Colonic mucosa (tissue), 1 donor: ENCODE results near the gene ELK4.

GRCh38 chr1:205631943-205632128, at the start of gene ELK4:
TSS of gene ELK4 (minus strand) at chr1:205632011.
- PRO-cap = bidirectional peak, plus-strand start at chr1:205632081, minus-strand start at chr1:205631972

DNA sequence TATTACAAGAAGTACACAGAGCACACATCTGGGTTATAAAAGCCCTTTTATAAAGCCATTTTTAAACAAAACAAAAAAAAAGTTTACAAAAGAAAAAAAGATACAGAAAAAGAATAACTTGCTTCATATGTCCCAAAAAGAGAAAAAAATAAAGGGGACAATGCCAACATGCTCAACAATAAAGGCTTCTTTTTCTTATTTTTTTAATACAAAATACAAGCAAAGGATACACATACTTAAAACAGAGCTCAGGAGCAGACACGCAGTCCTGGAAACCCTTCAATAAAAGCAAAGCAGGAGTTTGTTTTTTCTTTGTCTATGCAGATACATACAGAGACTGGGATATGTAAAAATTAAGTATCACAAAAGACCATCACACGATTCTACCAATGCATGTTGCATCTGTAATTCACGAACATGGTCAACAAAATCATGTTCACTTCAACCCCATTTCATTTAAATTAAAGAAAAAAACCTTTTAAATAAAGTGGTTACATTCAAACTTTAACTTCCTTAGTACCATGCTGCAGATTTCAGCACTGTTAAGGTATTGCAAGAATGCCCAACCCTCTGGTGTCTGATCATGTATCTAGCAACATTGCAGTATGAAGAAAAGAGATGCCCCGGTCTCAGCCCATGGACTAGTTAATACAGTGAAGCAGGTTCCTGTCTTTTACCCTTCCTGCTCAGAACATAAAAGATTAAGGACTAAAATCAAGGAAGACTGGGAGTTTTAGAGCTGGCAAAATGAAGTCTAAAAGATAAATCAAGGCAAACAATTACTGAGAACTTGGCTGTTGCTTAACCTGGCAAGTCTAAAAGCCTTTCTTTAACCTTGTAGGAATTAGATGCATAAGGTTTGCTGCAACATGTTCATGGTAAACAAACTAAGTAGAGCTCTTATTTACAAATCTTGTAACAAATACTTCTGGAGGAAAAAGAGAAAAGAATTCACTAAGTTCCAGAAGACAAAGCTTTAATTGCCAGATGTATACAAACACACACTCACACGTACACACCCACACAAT, 33.2 kb upstream of the SLC45A3 start:
- PRO-cap = no peak

DNA sequence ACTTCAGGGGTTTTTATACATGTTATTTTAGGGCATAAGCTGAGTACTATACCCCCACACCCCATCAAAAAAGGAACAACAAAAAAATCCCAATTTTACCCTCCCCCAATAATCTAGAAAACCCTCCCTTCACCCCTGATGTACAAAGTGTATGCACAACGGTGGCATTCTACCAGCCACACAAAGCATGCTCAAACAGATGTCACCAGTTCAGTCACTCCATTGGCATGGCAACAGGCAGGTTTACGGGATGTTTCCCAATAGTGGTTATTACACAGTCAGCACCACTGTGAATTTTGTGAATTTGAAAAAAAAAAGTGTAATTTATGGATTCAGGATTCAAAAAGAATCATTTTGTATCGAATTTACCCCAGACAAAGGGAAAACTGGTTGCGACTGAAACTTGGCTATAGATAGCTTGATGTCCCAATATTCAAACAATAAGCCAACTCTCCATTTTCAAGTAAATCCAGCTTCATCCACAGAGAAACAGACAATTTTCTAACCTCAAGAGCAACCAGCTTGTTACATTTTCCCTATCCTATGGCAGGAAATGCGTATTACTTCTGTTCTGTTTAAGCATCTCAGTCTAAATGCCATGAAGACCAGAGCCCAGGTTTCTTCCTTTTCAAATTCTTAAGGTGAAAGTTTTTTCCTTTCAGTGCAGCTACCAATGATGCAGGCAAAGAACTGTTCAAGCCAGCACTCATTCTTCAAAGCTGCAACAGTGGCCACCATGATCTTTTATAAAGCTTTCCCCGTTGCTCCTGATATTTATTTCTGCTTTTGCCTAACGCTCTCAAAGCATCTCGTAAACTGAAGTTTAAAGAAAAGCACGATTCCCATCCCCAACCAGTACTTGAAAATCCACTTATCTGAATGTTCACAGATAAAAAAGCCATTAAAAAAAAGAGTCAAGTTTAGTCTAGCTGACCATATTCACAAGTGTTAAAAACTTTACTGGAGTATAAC, 34.2 kb upstream of the SLC45A3 start:
- PRO-cap = no peak

DNA sequence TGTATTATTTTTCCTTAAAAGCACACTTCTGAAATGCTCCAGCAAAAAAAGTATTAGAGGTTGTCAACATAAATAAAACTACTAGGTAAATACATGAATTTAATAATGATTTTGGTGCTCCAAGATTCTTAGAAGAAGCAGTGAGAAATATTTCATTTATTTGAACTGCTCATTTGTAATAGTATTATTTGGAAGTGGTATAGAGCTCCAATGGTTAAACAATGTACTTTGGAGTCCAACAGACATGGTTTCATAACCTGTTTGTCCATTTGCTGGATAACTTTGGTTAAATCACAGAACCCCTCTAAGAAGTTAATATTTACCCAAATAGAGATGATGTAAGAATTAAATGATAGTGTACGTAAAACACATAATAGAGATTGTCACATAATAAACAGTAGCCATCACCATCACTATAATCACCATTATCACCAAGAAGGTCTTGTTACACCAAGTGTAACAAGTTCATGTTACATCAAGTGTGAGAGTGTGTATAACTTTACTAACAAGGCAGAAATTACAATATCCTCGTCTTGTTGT, 23.5 kb downstream of the NUCKS1 start:
- PRO-cap = no peak

GRCh38 chr1:205811505-205812041, 1.4 kb downstream of the SLC41A1 start:
- PRO-cap = no peak

GRCh38 chr1:205814116-205814669, 1.2 kb upstream of the SLC41A1 start:
- PRO-cap = no peak

DNA sequence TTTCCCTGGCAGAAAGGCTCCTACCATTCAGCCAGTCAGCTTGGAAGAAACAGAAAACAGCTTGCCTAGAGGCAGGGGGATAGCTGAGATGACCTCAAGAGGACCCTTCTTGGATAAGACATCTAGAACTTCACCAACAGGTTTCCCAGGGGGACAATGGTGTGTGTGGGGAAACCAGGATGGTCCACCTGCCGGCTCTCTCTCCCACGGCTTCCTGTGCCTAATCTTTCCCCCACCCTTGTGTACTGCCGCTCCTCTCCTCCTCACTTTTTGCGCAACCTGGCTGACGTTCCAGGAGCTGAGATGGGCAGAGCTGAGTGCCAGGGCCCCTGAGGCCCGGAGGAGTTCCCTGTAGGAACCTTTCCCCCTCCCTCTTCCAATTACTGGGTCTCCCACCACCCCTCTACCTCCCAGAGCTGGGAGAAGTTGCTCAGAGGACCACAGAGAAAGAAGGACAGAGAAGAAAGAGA, 7.0 kb downstream of the SLC26A9 start:
- PRO-cap = no peak

- PRO-cap = unidirectional peak, plus-strand start at chr1:206001663
Observed at GRCh38 chr1:206001333-206001756, 1.9 kb downstream of the RAB7B start.

- PRO-cap = no peak
Observed at GRCh38 chr1:206048438-206049135, 4.4 kb upstream of the RHEX start.

GRCh38 chr1:206070928-206071366, 18.0 kb downstream of the RHEX start:
- PRO-cap = no peak

DNA sequence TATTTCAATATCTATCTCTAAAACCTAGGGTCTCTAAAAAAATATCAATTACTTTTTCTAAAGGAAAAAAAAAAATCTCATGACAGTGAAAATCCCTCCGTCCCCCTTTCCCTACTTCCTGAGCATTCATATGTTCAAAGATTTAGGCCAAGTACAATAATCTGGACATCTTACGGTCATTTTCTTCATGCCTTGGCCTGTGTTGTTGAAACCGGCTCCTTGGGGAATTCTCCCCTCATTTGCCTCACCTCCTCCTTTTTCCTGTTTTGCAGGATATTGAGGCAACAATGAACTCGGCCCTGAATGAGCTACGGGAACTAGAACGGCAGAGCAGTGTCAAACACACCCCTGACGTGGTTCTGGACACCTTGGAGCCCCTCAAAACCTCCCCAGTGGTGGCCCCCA, 9.5 kb upstream of the IKBKE start:
- PRO-cap = no peak

DNA sequence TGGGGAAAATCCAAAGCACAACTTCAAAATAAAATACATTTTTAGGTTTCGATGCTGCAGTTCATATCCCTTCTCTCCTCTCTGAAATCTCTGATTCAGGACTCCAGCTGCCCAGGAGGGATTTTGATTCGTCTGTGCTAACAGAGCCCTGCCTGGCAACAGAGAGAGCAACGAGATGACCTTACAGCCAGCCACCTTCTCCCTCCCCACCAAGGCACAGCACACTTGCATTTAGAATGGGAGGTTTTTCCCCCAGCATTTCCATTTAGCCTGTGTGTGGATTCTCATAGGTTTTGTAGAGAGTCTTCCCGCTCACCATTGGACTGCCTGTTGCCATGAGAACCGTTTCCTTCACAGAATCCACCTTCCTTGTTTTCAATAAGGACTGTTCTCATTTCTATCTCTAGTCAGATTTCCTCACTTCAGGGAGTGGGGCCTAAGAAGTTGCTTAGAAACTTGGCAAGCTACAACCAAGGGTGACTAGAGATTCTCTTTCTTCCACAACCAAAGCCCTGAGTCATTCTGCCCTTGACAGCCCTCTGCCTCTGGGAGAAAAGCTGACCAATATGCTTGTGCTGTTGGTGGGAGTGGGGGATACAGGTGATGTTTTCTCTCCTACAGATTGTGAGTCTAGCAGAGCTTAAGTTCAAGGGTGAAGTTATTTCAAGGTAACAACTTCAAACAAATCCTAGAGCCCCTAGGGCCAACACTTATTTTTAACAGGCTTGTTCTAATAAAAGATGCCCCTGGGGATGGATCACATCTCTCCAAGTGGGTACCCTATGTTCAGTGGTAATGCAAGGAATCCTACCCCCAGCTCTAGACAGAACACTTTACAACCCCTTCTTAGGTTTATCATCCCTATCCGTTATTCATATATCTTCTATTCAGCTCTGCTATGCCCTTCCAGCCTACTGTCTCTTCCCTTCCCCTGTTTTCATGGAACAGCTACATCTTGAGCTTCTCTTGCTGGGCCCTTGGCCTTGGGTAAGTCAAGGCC, 5.6 kb upstream of the IKBKE start:
- PRO-cap = no peak

DNA sequence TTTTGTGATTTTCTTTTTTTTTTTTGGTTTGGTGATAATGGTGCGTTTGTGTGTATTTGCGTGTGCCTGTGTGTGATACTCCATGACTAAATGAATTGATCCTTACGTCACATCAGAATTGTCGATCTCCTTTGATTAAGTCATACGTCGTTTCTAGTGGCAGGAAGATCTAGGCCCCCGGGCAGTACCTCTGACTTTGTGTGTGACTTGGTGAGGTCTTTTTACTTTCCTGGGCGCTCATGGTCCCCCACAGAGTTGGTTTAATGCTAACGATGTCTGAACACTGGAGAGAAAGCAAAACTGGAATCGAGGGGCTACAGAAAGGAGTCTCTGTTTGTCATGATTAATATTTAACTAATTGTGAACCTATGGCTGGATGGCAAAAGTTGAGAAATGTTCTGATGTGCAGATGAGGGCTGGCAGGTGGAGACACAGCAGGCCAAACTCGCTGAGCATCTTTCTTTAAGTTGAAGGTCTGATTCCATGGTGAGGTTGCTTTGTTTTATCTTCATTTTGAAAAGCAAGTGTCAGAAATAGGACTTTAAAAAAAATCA, 2.5 kb downstream of the RASSF5 start:
- PRO-cap = no peak

DNA sequence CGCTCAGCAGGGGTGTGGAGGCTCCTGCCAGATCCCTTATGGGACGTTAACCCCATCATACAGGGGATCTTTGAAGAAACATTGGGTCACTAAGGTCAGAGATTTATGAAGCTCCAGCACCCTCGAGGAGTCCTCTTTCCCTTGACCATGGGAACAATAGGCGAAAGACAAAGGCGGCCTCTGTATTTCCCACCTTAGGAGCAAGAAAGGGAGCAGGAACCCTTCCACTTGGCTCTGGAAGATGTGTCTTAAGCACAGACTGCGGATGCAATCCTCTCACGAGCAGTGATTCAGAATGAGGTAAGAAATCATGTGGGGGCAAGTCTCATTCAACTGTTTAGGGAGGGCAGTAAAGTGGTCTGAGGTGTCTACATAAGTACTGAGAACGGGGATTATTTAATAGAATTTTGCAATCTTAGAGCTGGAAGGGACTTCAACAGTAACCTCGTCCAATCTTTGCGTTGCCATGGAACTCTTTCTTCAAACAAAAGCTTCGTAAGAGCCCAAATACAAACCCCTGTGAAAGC, 1.7 kb upstream of the DYRK3 start:
- PRO-cap = no peak

DNA sequence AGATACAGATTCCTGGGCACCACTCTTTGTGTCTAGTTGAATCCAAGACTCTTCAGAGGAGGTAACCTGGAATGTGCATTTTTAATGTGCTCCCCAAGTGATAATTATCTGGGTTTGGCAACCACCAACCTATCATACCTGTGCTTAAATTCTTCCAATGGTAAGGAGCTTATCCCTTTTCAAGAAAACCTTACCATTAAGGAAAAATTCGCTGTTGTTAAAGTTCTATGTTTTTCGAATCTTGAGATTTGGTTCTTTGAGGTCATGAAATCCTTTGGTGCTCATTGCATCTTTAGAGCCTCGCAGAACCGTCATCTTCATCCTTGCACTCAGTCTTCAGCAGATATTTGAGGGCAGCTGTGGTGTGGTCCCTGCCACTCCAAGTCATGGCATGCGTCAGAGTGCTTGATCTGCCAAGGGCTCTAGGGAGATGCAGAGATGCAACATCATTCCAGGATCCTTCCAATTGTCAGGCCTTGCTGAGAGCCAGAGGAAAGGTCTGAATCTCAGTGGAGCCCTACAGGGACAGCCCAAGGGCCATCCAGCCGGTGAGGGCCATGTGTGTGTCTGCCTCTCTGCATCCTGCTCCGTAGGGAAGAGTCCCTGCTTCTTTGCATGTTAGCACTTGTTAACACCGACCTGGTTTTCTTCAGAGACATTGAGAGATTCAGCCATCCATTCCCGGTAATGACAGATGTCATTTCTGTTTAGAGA, 17.4 kb downstream of the MAPKAPK2 start:
- PRO-cap = no peak

- PRO-cap = no peak
Observed at GRCh38 chr1:206750323-206750698, 20.3 kb upstream of the IL19 start.

DNA sequence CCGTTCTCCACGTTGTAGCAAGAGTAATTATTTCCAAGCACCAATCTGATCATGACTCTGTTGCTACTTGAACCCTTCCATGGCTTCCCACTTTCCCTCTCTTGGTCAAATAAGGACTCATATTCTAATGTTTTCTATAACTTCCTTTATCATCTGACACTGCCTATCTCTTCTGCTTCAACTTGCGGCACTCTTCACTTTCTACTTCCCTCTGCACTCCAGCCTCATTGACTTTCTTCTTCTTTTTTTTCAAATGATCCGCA, 7.2 kb upstream of the IL10 start:
- PRO-cap = no peak

DNA sequence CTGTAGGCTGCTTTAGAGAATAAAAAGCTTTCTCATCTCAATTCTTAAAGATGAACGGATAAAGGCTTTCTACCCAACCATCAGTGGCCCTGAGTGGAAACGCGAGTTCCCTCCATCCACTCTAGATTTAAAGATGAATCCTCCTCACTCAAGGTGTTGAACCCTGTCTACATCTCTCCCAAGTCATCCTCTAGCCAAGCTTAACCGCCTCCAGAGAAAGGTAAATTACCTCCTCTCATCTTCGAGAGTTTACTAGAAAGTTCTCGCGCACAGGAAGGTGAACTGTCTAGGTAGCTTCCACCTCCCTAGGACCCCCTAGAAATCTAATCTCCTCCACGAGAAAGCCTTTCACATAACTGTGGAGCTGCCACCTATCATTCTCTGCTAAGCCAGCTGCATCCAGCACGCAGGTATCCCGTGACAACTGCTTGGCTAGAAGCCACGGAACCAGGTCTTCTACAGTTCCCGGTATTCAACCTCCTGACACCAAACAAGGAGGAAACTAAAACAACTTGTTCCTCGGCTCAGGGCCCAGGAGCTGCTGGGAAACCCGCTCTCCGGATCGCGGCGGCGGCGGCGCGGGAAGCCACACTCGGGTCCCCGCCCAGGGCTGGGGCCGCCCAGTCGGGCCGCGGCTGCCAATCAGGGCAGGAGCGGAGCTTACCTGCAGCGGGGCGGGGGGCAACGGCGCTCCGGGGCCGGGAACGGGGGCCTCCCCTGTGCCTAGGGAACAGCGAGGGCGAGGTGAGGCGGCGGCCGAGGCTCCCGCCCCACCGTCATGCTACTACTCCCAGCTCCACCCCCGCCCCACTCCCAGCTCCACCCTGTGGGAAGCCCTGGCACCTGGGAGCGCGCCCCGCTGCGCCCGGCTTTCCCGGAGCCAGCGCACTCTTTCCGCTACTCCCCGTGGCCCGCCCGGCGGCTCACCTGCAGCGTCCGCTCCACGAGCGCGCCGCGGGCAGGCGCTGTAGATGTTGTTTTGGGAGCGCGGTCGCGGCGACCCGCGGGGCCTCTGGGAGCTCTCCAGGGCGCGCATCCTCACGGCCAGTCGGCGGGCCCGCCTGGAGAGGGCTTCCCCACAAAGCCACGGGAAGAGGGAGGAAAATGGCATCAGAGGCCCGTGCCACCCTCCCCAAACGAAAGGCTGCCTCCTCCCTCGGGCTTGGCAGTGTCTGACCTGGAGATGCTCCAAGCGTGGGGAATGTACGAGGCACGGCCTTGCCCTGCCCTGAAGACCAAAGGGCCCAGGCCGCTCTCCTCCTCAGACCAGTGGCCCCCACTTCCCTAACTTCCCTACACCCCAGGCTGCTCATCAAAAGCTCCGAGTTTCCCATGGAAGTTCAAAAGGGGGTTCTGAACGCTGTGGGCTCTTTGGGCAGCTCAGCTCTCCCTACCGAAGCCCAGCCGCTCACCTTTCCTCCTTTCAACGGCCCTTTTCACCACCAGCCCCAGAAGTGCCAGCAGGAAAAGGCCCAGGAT, 12.1 kb downstream of the IL24 start:
- PRO-cap = unidirectional peak, minus-strand start at position 780 of the sequence

GRCh38 chr1:206955659-206956233, 9.5 kb upstream of the PIGR start:
- PRO-cap = bidirectional peak, plus-strand start at chr1:206955860, minus-strand start at chr1:206955541

- PRO-cap = unidirectional peak, plus-strand start at chr1:206964013; unidirectional peak, plus-strand start at chr1:206964048
Observed at GRCh38 chr1:206963643-206964239, 6.5 kb downstream of the FCAMR start.